Heart left ventricle (tissue), 7 donors: ENCODE measurements around the gene NEK2.

DNA sequence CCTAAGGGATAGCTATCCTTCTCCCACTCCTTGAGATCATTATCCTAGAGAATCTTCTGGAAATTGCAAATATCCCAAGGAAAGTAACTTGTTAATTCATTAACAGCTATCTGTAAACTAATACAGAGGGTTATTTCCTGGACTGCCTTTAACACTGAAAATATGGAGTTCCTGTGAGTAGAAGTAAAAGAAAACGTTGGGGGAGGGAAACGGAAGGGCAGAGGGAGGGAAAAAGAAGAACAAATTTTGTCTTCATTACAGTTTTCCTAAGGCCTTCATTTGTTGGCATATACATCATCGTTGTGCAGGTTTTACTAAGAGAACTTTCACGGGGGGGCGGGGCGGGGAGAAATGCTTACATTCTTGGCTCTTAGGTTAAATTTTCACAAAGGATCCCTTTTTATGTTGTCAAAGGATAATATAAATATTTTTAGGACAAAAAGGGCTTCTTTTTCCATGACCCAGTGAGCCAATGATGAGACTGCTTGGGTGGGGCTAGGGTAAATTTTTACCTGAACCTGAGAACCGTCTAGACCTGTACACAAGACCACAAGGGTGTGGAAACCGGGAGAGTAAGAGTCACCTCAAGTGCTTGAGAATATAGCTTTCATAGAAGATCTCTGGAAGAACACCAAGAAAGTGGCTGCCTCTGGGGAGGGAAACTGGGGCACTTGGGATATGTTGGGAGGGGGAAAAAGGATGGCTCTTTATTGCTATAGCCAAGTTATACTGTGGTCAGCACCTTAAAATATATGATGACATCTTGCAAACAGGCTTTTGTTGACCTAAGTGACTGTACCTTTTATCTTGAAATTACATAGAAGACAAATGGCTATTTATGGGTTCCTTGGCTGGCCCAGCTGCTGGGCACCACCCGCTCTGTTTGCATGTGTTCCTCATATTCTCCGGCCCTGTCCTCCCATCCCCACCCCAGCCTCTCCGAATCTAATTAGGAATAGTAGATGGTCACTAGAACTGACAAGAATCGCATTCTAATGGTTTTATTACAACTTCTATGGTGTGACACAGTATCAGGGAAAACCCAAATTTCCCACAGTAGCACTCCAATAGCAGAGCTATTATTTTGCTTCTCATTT is 2.0 kb upstream of the UTP25 start:
- PRO-cap, 6 experiments: no peak in any of the 6 experiments
- RAMPAGE, long total RNA, 2 experiments: no peak in any of the 2 experiments
- RRBS: no CpG with 5 or more reads among the region's 12 CpGs

DNA sequence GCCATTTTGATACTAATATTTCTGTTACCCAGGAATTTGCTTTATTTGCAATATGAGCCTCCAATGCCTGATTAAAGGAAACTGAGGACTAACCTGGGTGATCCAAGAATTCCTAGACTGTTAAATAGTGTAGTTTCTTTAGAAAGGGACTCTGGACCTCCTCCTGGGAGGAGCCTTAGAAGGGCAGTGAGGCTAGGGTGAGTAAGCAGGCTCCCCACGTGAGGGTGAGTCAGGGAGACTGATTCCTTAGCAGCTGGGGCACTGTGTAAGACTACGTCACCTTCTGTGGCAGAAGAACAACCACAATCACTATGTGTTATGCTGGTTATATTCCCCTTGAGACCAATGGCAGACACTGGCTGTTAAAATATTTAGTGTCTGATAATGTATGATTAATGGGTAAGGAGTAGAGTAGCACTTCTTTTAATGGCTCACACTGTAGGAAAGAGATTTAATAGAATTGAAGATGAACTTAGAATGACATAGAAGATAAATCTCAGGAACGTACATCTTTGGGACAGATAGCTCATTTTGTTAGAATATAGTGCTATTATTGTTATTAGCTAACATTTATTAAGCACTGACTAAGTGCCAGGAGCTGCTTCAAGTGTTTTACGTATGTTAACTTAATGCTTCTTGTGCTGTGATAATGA is 53.3 kb upstream of the SYT14 start:
- PRO-cap, 6 experiments: no peak in any of the 6 experiments
- RAMPAGE, long total RNA, 2 experiments: no peak in any of the 2 experiments
- RRBS: no CpG with 5 or more reads among the region's 4 CpGs

- PRO-cap, 6 experiments: peak in 5 of 6 experiments; most common plus-strand start chr1:210292760 (in 3); most common minus-strand start chr1:210292636 (in 5)
- RAMPAGE, long total RNA, 2 experiments: no peak in any of the 2 experiments
- RRBS: 3% methylated on average over 27 of the region's 65 CpGs
Measured at GRCh38 chr1:210291935-210292990, 36.4 kb upstream of the HHAT start.

GRCh38 chr1:210328040-210328473 is 645 bp upstream of the HHAT start:
- PRO-cap, 6 experiments: no peak in any of the 6 experiments
- RAMPAGE, long total RNA, 2 experiments: no peak in any of the 2 experiments
- RRBS: no CpG with 5 or more reads among the region's 9 CpGs

DNA sequence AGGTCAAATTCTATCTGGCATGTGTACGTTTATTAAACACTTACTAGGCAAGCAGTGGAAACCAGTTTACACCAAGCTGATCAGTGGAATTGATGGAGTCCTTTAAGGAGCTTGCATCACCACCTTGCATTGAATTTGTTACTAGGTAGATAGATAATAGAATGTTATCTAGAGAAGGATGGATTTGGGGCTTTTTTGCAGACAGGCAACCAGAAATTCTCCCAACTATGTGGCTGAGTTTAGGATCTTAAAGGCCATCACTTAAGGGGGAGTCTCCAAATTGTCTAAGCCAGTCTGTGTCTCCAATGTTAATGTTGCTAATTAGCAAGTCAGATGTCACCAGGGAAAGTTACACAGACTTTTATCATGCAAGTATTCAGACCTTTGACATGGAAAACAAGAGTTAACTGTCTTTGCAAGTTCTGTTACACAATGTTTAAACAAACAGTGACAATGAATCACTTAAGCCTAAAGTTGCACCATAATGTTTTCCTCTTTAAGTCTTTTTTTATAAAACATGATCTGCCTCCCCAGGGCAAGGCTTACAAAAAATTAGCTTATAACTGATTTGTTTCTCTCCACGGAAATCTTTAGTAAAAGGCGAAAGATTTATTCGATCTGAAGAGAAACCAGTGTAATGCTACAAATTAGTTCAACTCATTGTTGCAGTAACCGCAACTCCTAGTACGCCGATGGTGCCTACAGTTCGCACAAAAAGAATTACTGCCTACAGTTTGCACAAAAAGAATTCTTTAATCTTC is 45.1 kb downstream of the HHAT start:
- PRO-cap, 6 experiments: no peak in any of the 6 experiments
- RAMPAGE, long total RNA, 2 experiments: no peak in any of the 2 experiments
- RRBS: no CpG with 5 or more reads among the region's 8 CpGs

- PRO-cap, 6 experiments: no peak in any of the 6 experiments
- RAMPAGE, long total RNA, 2 experiments: no peak in any of the 2 experiments
- RRBS: no CpG with 5 or more reads among the region's 8 CpGs
Measured at GRCh38 chr1:210587705-210588336, 259.1 kb downstream of the HHAT start.

DNA sequence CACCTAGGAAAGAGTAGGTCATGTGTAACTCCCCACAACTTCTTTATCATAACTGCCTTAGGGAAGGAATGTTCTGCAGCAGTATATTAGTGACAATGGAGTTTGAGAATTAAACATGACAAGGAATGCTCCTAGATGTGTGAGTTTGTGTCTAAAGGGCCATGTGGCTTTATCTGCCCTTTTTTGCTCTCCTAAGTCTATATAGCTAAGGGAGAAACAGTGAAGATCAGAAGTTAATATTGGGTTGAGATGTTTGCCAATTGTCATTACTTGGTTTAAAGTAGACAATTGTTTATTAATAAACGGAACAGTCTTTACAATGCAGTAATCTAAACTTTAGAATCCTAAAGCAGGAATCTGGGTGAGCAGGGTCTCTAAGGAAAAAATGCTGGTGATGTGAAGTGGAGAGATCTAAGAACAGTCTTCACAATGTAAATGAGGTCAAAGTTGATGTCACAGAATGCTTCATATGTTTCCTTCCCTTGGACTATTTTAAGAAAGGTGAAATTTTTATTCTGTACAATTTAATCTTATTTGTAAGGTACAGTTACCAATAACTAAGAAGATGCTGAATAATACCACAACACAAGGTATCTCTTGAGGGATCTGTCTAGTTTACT is 9.0 kb upstream of the TRAF5 start:
- PRO-cap, 6 experiments: peak in 1 of 6 experiments; most common plus-strand start position 335 of the sequence (in 1)
- RAMPAGE, long total RNA, 2 experiments: no peak in any of the 2 experiments
- RRBS: no CpG with 5 or more reads among the region's 1 CpG

- PRO-cap, 6 experiments: no peak in any of the 6 experiments
- RAMPAGE, long total RNA, 2 experiments: no peak in any of the 2 experiments
- RRBS: 4% methylated on average over 5 of the region's 25 CpGs
Measured at GRCh38 chr1:211327129-211327631, 547 bp downstream of the TRAF5 start.

GRCh38 chr1:211335572-211336194 is 9.1 kb downstream of the TRAF5 start:
- PRO-cap, 6 experiments: no peak in any of the 6 experiments
- RAMPAGE, long total RNA, 2 experiments: no peak in any of the 2 experiments
- RRBS: no CpG with 5 or more reads among the region's 2 CpGs

- PRO-cap, 6 experiments: no peak in any of the 6 experiments
- RAMPAGE, long total RNA, 2 experiments: no peak in any of the 2 experiments
- RRBS: no CpG with 5 or more reads among the region's 2 CpGs
Measured at GRCh38 chr1:211345675-211346099, 19.1 kb downstream of the TRAF5 start.

DNA sequence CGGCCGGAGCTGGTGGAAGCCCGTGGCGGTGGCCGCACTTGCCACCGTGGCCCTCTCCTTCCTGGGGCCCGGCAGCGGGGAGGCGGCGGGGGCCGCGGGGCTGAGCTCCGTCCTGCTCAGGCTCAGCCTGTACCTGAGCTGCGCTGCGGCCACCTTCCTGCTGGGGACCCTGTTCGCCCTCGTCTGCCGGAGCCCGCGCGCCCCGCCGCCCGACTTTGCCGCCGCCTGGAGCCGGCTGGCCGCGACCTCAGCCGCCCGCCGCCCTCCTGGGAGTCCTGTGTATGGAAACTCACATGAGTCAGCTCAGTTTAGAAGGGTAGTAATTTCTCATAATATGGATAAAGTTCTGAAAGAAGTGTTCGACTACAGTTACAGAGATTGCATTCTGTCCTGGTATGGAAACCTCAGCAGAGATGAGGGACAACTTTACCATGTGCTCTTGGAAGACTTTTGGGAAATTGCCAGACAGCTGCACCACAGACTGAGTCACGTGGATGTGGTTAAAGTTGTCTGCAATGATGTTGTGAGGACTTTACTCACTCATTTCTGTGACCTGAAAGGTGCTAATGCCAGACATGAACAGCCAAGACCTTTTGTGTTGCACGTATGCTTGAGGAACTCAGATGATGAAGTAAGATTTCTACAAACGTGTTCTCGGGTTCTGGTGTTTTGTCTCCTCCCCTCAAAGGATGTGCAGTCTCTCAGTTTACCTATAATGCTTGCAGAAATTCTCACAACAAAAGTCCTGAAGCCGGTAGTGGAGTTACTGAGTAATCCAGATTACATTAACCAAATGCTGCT is 75.1 kb downstream of the RD3 start:
- PRO-cap, 6 experiments: peak in 3 of 6 experiments; most common minus-strand start position 274 of the sequence (in 2)
- RAMPAGE, long total RNA, 2 experiments: no peak in any of the 2 experiments
- RRBS: no CpG with 5 or more reads among the region's 38 CpGs

GRCh38 chr1:211469775-211470337 is 22.1 kb downstream of the RD3 start:
- PRO-cap, 6 experiments: no peak in any of the 6 experiments
- RAMPAGE, long total RNA, 2 experiments: no peak in any of the 2 experiments
- RRBS: 6% methylated on average over 3 of the region's 13 CpGs

GRCh38 chr1:211521239-211521982 is 29.4 kb upstream of the RD3 start:
- PRO-cap, 6 experiments: no peak in any of the 6 experiments
- RAMPAGE, long total RNA, 2 experiments: no peak in any of the 2 experiments
- RRBS: no CpG with 5 or more reads among the region's 5 CpGs

DNA sequence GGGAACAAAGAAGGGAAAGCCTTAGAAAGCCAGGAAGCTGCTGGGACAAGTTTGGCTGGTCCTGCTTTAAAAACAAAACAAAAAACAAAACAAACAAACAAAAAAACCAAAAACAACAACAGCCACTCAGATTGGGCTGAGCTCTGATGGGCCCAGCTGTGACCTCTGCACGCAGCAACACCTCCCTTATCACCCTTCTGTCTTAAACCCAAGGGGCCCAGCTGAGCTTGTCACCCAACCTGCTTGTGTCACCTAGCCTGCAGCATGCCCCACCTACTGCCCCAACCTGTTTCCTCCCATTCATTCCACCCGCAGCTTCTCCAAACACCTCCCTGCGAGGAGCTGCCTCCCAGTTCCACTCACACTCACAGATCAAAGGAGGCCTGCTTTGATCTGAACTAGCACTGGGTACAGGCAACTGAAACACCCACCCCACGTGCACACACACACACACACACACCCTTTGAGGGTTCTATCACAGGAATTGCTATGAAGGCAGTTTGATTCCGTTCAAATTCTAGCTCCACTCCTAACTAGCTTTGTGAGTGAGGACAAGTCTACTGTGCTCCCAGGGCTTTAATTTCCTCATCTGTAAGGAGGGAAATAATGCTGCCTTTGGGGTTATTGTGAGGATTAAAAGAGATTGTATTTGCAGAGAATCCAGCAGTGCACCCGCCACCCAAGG is 36.9 kb downstream of the SLC30A1 start:
- PRO-cap, 6 experiments: no peak in any of the 6 experiments
- RAMPAGE, long total RNA, 2 experiments: no peak in any of the 2 experiments
- RRBS: no CpG with 5 or more reads among the region's 6 CpGs

- PRO-cap, 6 experiments: no peak in any of the 6 experiments
- RAMPAGE, long total RNA, 2 experiments: no peak in any of the 2 experiments
- RRBS: no CpG with 5 or more reads among the region's 4 CpGs
Measured at GRCh38 chr1:211560610-211560967, 18.4 kb downstream of the SLC30A1 start.

- PRO-cap, 6 experiments: peak in 4 of 6 experiments; most common plus-strand start chr1:211577898 (in 2); most common minus-strand start chr1:211577806 (in 4)
- RAMPAGE, long total RNA, 2 experiments: no peak in any of the 2 experiments
- RRBS: 1% methylated on average over 24 of the region's 65 CpGs
Measured at GRCh38 chr1:211577697-211578453, 1.1 kb downstream of the SLC30A1 start.

DNA sequence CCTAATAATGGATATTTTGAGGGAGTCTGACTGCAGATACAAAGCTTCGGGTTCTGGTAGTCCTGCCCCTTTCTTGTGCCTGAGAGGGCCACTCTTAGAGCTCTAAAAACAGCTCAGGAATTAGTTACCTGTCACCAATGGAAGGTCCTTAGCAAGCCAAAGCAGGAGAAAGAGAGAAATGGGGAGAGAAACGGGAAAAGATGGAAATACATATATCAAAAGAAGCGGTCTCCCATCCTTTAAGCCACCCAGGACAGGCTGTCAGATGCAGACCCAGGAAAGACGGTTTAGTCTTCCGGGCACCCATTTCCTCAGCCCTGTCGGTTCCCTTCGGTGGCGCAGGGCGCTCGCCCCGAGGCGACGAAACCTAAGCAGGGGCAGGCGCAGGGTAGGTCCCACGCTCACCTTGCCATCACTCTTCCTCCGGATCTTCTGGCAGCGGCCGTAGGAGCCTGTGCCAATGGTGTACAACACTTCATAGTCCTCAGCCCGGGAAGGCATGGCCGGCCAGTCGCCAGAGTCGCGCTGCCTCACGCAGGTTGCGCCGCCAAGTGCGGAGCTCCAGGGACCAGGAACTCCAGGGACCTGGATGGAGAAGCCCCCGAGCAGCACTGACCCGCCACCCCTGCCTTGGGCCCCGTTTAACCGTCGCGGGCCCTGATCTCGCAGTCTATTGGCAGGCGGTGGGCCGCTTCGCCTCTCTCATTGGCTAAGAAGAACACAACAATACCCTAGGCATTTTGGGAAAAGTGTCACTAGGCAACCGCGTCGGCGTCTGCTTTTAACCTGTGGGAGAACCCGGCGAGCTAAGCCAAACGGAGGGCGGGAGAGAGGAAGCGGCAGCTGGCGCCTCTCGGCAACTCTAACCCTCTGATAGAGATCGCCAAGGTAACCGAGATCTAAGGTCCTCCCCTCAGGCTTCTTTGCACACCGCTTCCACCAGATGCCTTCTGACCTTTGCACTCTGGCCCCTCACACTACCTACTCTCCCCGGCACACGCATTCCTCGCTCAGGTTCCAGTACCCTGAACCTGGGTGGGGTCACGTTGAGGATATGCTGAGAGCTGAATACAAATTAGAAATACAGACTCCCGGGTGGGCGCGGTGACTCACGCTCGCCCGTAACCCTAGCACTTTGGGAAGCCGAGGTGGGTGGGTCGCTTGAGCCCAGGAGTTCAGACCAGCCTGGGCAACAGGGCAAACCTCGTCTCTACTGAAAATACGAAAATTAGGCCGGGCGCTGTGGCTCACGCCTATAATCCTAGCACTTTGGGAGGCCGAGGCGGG is at the start of gene NEK2:
TSS of gene NEK2 (minus strand) at position 643 of the 1,287 bp plus-strand sequence.
- PRO-cap, 6 experiments: peak in 2 of 6 experiments; most common plus-strand start position 809 of the sequence (in 2)
- RAMPAGE, long total RNA, 2 experiments: start-site peak on the minus strand in 1 of 2 experiments, centred at position 623 of the sequence, 9 reads per replicate
- RRBS: 2% methylated on average over 6 of the region's 70 CpGs

DNA sequence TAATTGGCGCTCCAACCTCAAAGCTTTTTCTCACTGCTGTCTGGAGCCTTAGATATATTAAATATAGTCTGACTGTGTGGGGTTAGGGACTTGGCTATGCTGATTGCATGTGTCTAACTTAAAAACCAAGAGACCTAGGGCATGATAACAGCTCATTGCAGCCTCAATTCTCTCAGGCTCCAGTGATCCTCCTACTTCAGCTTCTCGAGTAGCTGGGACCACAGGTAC is 64.8 kb upstream of the NEK2 start:
- PRO-cap, 6 experiments: no peak in any of the 6 experiments
- RAMPAGE, long total RNA, 2 experiments: no peak in any of the 2 experiments
- RRBS: no CpG with 5 or more reads among the region's 2 CpGs

GRCh38 chr1:211742727-211743463 is 67.5 kb upstream of the NEK2 start:
- PRO-cap, 6 experiments: no peak in any of the 6 experiments
- RAMPAGE, long total RNA, 2 experiments: no peak in any of the 2 experiments
- RRBS: no CpG with 5 or more reads among the region's 3 CpGs

GRCh38 chr1:211889156-211890448 is 59.0 kb upstream of the LPGAT1 start:
- PRO-cap, 6 experiments: no peak in any of the 6 experiments
- RAMPAGE, long total RNA, 2 experiments: no peak in any of the 2 experiments
- RRBS: no CpG with 5 or more reads among the region's 58 CpGs